ENCODE results near the gene TMEM79.

DNA sequence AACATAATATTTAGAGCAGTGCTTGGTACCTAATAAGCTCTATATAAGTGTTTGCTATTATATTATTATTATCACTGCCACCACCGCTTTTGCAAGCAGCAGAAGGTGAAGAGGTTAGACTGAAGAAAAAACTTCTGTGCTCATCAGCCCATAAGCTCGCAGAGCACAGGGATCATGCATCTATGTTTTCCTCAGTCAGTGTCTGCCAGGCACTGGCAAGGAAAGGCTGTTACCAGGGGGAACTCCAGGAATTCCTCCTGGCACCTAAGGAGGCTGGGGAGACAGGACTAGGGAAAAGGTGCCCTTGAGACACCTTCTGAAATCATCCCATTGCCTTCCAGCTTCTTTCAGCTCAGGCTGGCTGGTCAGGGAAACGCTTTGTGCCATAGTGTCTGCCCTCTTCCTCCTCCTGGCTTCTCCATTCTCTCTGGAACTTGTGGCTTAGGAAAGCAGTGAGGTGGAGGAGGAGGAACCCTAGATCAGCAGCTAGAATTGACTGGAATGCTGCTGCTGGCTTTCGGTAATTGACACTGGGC lies 13.7 kb downstream of the LMNA start:
- PRO-cap, result no peak

- PRO-cap, result no peak
Measured at GRCh38 chr1:156135786-156136744, 17.3 kb upstream of the SEMA4A start.

DNA sequence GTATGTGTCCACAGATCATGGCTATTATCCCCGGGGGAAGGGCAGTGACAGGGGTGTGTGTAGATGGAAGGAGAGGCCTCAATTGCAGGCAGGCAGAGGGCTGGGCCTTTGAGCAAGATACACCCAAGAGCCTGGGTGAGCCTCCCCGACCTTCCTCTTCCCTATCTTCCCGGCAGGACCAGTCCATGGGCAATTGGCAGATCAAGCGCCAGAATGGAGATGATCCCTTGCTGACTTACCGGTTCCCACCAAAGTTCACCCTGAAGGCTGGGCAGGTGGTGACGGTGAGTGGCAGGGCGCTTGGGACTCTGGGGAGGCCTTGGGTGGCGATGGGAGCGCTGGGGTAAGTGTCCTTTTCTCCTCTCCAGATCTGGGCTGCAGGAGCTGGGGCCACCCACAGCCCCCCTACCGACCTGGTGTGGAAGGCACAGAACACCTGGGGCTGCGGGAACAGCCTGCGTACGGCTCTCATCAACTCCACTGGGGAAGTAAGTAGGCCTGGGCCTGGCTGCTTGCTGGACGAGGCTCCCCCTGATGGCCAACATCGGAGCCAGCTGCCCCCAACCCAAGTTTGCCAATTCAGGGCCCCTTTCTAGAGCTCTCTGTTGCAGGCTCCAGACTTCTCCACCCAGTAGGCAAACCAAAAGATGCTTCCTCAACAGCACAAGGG lies 16.5 kb upstream of the SEMA4A start:
- PRO-cap, result no peak

- PRO-cap, result no peak
Measured at GRCh38 chr1:156283749-156284612, at the start of gene TMEM79. Gene TMEM79 (plus strand): TSS chr1:156284325.

DNA sequence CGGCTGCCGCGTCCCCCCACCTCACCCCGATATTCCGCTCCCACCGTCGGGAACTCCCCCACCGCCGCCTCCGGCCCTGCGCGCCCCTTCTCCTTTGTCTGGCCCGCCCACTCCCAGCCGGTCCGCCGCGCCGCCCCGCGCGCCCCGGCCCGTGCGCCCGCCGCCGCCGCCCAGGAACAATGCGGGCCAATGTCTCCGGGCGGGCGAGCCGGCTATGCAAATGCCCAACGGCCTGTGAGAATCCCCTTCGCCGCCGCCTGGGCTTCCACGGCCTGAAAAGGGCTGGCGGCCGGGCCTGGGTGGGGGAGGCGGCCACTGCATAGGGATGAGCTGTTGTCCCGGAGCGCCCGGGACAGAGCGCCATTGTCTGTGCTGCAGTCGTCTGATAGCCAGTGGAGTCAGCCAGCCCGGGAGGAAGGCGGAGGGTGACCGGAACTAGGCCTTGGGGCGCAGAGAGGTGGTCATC lies 19.4 kb downstream of the RHBG start:
- PRO-cap, result bidirectional peak, plus-strand start at position 150 of the sequence, minus-strand start at position 181 of the sequence

DNA sequence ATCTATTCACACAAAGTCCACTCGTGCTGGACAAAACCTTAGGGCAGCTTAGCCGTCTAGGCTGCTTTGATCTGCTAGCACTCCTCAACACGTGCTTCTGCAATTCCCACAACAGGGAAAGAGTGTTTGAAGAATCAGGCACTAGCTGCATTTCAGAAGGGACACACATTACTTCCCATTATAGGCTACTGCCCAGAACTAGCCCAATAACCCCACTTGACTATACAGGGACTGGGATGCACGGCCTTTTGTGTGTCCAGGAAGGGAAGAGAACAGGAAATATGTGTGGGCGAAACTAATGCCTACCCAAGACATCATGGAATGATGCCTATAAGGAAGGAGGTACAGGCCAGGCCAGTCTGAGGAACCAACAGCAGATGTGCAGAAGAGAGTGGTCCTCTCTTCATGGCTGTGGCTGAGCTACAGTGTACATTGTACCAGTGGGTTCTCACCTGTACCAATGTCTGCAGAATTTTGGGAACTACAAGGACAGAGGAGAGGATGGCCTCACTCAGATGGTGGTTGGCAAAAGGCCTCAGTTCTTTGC lies 39.2 kb downstream of the MEF2D start:
- PRO-cap, result no peak

DNA sequence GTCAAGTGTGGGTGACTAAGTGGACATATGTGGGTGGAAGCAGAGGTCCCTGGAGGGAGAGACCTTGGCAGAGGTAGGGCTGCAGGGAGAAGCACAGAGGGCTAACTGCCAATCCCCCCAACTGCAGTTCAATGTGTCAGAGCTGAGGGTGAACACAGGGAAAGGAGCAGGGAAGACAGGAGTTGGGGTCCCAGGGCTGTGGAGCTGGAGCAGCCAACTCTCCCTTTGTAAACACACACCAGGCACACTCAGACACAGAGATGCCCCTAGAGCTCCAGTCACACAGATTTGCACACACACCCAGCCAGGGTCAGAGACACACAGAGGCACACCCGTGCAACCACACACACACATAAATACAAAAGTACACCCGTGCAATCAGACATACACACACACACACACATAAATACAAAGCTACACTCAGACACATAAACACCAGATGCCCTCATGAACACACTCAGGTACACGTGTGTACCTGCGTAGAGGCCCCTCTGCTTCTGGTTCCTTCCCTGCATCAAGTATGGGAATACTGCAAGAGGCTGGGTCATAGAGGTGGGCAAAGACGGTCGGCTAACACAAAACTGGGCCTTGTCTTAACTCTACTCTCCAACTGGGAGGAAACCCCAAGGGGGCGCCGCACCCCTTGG lies 35.2 kb downstream of the MEF2D start:
- PRO-cap, result no peak

DNA sequence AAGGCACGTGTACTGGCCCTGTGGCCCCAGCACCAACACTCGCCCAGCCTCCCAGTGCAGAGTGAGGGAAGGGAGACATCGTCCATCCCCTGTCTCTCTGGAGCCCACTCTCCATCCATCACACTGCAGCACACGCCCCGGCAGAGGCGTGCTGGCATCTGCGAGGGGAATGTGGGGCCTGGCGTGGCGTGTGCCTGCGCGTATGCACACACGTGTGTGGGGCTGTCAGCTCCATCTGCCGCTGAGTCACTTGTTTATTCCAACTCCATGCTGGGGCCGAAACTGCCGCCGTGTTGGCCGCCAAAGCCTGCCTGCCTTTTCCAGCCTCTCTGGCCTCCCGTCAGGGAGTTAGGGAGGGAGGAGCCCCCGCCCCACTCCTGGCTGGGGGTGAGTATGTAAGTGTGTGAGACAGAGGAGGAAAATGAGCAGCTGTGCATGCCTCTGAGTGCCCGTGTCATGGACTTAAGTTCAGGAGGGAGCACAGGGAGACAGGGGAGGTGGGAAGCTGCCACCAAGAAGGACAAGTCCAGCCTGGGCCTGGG lies 25.0 kb downstream of the MEF2D start:
- PRO-cap, result no peak

DNA sequence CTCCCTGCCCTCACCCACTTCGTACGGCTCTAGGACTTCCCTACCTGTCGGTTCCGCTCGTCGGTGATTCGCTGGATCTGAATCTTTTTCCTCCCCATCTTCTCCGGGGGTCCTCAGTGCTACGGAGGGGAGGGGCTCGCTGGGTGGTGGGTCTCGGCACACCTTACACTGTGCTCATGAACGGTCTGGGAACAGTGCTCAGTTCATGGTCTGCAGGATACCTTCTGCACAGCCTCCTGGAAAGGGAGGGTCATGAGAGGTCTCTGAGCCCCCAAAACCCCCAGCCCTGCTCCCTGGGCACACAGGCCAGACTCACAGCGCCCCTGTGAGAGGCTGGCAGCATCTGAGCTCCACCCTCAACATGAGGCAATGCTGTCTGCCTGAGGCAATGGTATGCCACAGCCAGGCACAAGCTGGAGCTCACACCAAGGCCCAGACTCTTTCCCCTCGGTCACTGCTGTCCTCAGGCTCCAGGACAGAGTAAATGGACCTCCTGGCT lies 17.3 kb downstream of the MEF2D start:
- PRO-cap, result no peak

- PRO-cap, result no peak
Measured at GRCh38 chr1:156562472-156563708, 9.5 kb downstream of the IQGAP3 start.

GRCh38 chr1:156572037-156572420 lies 336 bp downstream of the IQGAP3 start:
- PRO-cap, result no peak

DNA sequence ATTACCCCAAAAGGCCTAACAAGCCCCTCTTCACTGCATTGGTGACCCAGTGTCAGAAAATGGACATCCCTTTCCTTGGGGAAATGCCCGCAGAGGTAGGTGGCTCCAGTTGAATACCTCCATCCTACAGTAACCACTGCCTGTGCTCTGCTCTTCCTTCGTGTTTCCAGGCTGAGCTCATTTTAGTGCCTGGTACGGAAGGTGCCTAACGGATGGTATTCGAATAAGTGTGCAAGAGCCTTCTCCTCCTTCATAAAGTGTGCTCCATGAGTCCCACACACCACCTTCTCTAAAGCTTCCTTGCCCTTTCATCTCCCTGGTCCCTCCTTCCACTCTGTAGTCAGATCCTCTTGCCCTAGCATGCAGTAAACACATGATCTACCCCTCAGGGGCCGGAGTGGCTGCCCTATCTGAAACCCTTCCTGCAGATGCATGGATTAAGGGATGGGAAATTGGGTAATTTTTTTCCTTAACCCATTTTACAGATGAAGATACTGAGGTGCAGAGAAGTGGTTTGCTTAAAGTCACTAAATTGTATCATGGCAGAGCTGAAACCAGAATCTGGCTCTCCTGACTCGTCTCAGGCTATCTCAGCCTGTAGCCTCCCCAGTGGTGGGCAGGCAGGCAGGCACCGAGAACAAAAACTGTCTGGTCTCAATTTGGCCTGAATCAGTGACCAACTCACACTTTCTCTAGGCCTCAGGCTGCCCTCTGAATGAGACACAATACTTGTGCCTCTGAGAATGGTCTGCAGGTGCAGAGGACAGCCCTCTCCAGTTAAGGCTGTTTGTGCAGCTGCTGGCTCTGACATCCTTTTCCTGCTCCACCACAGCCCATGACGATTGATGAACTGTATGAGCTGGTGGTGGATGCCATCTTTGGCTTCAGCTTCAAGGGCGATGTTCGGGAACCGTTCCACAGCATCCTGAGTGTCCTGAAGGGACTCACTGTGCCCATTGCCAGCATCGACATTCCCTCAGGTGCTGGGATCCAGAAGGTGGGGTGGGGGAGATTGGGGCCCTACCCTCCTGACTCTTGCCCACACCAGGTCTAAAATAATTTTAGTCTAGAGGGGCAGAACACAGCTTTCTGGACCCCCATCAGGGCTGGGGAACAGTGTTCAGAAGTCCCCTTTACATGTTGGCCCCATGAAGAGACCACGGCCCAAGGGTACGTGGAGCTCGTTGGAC lies 1.4 kb downstream of the NAXE start:
- PRO-cap, result no peak

- PRO-cap, result no peak
Measured at GRCh38 chr1:156618971-156619247, 306 bp upstream of the HAPLN2 start.

DNA sequence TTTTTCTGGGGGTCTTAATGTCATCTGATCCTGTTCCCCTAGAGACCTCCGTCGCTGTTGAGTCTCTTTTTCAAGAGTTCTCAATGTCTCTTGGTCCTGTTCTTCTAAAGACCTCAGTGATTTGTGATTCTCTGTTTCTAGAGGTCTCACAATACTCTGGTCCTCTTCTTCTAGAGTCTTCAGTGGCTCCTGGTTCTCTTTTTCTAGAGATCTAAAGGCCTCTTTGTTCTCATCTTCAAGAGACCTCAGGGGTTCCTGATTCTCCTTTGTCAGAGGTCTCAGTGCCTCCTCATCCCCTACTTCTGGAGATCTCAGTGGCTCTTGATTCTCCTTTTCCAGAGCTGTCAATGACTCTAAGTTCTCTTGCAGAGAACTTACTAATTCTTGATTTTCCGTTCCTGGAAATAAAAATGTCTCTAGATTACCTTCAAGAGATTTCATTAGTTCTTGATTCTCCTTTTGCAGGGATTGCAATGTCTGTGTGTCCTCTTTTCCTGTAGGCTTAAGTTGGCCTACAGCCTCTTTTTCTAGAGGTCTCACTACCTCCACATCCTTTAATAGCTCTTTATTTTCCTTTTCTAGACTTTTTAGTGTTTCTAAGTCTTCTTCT lies 5.3 kb downstream of the NES start:
- PRO-cap, result no peak

DNA sequence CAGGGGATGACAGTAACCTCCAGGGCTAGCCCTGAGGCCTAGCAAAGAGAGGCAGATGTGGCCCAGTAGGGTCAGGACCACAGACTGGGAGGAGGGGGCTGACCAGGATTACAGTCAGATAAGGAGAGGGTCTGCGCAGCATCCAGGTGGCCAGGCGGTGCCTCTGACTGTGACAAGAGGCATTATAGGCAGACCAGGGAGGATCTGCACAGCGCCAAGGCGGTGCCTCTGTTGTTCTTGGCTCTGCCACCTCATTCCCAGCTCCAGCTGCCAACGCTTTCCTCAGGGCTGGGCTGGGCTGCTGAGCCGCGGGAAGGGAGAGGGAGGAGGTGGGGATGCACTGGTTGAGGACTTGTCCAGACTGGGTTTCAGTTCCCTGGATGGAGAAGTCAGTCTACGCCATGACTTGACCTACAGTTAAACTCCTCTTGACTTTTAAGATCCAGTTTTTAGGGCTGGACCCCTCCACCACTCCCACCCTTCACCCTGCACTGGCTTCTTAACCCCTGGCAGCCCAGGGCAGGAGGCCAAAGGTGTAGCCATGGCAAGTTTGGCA lies 4.4 kb upstream of the CRABP2 start:
- PRO-cap, result no peak

GRCh38 chr1:156741777-156742804 lies 1.2 kb upstream of the MRPL24 start:
- PRO-cap, result no peak

DNA sequence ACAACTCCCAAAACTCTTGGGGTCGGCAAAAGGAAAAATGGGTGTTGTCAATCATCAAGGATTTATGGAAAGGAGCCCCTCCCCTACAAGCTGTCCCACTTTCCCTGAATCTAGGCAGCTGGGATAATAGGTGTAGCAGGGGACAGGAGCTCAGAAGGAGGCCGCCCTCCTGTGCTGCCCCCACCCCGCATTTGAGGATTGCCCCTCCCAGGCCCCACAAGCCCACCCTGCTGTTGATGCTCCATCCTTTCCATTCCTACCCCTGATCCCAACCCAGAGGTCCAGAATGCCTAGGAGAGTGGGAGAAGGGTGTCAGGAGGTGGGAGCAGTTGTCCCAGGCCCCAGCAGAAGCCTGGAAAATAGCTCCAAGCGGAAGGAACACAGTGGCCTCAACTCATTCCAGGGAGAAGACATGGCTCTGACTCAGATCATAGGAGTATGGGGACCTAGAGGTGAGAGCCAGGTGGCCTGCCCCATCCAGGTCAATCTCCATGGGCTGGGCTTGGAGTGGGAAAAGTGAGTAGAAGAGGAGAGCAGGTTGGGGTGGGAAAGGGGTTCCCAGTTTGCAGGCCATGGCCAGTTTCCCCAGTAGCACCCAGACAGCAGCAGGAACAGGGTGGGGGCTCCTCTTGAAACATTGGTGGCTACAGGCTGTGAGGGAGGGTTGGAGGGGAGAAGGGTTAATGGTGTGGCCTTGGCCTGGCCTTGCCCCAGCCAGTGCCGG lies 2.1 kb upstream of the MRPL24 start:
- PRO-cap, result no peak

GRCh38 chr1:156743529-156743983 lies 2.7 kb upstream of the MRPL24 start:
- PRO-cap, result no peak

GRCh38 chr1:156746976-156747778 lies 4.3 kb downstream of the HDGF start:
- PRO-cap, result bidirectional peak, plus-strand start at chr1:156747329, minus-strand start at chr1:156747122; bidirectional peak, plus-strand start at chr1:156747431, minus-strand start at chr1:156747511

DNA sequence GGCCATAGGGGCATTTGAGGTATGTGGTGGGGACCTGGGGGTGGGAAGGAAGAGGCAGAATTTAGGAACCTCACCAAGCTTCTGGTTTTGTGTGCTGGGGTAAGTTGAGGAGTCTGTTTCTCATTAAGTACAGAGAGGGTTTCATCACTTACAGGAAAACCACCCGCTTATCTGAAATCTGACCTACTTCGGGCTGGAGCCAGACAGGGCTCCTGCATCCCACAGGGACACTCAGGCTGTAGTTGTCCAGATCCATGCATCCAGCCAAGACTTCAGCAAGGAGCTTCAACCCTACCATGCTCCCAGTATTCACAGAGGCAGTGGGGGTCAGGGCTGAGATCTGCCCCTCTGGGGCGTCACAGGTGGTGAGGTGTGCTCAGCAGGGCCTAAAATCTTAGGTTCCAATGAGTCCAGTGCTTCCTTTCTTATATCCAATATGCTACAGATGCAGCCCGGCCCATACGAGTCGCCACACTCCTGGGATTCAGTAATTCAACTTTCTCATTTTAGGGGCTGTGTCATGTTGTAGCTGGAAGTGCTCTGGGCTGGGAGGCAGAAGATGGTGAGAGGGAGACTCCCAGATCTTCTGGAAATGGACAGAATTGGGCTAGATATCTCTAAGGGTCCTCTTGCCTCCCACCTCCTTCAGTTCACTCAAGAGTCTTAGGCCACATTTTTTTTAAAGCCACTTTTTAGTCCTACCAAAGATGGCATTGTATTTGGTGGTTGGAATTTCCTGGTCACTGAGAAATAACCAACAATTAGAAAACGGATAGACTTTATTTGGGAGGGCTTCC lies 14.9 kb downstream of the SH2D2A start:
- PRO-cap, result no peak

All from endodermal cell (in vitro differentiated cells).